HL-60 (cell line): ENCODE data around the gene BMP3.

DNA sequence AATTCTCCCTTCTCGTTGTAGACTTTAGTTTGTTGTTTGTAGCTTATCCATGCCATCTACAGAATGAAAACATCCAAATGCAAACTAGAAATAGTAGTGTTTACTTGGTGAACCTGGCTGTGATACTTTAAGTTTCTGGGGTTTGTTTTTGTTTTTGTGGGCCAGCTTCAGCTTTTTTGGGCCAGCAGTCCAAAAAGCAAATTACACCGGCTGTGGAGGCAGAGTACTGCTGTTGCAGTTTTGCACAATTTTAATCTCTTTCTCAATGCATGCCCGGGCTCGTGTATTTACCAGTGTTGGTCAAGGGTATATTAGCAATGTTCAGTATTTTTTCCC, 1.6 kb upstream of the CNOT6L start:
- RRBS = 57% methylated on average over 1 of the region's 4 CpGs

DNA sequence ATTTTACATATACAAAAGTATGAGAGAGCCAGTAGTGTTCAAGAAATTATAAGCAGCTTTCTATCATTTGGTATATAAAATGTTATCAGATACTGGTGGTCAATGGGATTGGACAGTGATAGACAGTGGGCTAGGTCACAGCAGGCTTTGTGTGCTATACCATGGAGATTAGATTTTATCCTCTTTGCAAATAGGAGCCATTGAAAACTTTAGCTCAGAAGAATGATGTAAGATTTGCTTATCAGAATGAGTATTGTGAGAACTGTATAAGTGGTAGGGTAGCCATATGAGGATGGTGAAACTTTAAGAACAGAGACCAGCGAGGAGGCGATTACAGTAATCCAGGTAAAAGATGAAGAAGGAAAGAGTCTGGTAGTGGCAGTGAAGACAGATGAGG, 37.9 kb downstream of the MRPL1 start:
- RRBS = no CpG with 5 or more reads among the region's 2 CpGs

DNA sequence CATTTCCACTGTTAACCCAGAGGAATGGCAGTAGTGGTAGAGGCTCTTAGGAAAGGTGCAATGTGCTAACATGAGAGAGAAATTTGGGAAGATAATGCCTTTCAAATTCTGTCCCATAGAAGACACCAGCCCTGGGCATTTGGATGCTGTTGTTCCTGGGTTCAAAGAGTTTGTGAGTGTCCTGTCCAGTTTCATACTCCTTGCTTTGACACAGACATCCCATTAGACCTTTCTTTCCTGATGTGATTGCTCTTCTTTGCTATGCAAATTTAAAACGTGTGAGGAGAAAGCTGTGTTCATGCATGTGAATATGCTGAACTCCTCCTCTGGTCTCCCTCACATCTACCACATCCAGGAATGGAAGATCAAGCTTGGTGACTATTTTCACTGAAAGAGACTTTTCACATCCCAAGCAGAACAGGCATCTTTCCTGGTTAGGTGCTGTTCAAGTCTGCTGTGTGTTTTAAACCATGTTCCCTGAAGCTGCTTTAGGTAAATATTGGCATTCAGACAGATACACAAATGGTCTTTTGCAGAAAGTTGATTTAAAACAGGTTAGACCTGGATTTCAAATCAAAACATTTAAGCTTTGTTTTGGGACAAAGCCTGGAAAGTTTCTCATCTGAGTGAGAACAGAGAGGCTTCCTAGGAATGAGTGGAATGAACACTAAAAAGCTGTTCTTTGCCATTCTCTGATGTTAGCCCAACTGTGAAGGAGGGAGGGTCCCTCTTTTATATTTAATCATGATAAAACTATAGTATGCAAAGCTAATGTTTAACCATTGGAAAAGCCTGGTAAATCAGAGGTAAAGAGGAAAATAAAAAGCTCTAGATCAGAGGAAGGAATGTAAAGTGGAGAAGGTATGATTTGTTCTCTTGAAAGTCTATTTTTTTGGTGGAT, 10.0 kb downstream of the ANXA3 start:
- RRBS = no CpG with 5 or more reads among the region's 1 CpG

- RRBS = no CpG with 5 or more reads among the region's 4 CpGs
Measured at GRCh38 chr4:78657844-78658438, 106.4 kb downstream of the ANXA3 start.

- RRBS = no CpG with 5 or more reads among the region's 4 CpGs
Measured at GRCh38 chr4:78774178-78774742, 1.9 kb upstream of the BMP2K start.

DNA sequence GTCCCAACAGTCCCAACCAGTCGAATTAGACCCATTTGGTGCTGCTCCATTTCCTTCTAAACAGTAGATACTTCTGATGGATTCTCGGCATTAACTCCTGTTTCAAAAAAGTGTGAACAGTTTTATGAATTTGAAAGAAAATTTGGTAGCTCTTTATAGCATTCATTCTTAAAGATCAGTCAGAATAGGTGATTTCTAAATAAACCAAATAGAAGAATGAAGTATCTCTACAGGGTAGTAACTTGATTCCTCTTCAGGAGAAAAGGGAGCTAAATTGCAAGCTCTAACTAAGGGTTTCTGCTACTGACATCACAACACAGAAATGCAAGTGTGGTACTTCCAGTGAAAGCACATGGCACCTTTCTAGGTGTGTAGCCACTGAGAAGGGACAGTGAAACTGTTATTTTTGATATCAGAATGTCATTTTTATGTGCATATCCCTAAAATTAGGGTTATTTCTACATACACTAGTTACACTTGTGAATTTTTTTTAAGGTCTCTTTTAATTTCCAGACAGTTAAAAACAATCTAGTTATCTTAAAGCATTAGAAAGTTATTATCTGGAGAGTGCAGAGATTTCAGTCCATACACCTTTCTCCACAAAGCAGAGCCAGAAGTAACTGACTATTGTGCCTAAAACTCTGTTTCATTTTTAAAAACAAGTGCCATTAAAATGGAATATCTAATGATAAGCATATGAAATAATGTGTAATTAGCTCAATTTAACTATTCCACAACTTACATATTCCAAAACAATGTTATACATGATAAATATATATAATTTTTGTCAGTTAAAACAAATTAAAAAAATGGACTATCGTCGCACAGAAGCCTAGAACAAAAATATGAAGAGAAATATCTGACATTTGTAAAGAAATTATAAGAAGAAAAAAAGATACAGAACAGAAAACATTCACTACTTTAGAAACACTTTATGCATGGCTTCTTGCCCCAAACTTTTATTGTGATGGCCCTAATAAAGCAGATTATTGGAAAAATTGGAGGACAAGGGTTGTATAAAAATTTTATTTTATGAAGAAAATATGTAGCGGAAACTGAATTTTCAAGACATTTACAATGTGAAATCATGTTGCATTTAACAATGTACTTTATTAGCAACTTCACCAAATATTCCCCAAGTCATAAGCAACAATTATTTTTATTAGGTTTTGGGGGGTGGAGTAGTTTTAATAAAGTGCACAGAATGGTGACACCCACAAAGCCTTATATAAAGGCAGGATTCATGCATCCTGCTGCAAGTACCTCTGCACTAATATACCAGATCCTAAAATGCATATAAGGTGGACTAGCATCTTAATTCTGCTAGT, 26.8 kb downstream of the PAQR3 start:
- RRBS = no CpG with 5 or more reads among the region's 5 CpGs

GRCh38 chr4:78915170-78915971, 23.9 kb downstream of the PAQR3 start:
- RRBS = 100% methylated on average over 1 of the region's 3 CpGs

- RRBS = no CpG with 5 or more reads among the region's 6 CpGs
Measured at GRCh38 chr4:79211179-79212097, 114.4 kb downstream of the NAA11 start.

DNA sequence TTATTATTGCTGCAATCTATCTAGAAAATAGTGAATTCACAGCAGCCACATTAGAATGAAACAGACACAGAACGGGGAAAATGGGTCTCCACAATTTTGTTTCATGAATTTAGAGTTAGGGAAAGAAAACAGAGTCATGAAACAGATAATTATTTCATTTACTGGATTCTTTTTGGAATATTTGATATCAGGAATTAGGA, 61.0 kb downstream of the ANTXR2 start:
- RRBS = no CpG with 5 or more reads among the region's 1 CpG

DNA sequence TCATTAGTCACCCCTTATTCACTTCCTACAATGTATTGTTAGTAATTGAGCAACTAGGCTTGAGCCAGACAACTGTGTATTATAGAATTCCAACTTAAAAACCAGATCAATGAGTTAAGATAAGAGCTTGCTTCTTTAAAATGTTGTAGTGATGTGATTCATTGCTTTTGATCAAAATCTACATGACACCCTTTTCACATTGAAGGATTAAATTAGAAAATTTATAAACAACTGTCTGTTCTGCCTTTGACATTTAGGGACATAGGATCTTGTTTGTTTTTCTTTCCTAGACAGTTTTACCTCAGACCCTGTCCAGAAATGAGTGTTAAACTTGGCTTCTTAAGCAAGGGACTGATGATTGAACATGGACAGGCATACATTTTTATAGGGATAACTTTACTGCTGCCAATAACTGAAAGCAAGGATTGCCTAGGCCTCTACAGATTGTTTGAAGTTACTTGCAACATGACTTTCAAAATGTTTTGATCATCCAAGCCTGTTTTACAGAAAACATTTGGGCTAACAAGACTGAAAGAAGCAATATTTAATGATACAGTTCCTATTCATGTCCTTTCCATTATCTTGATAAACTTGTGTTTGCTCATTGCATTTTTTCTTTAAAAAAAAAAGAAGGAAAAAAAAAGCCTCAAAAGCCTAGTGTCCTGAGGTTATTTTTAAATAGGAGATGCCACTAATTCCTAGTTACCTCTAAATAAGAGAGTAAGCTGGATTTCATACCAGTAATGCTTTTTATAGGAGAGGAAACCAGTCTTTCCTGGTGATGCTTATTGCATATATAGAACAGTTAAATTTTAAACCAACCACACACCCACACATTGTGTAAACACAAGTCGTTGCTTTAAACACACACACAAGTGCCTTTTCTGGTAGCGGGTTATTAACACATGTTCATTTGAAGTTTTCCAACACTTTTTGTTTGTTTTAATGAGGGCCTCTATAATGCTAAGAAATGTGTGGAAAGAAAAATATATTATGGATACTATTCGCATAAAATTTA, 2.5 kb downstream of the ANTXR2 start:
- RRBS = no CpG with 5 or more reads among the region's 3 CpGs

DNA sequence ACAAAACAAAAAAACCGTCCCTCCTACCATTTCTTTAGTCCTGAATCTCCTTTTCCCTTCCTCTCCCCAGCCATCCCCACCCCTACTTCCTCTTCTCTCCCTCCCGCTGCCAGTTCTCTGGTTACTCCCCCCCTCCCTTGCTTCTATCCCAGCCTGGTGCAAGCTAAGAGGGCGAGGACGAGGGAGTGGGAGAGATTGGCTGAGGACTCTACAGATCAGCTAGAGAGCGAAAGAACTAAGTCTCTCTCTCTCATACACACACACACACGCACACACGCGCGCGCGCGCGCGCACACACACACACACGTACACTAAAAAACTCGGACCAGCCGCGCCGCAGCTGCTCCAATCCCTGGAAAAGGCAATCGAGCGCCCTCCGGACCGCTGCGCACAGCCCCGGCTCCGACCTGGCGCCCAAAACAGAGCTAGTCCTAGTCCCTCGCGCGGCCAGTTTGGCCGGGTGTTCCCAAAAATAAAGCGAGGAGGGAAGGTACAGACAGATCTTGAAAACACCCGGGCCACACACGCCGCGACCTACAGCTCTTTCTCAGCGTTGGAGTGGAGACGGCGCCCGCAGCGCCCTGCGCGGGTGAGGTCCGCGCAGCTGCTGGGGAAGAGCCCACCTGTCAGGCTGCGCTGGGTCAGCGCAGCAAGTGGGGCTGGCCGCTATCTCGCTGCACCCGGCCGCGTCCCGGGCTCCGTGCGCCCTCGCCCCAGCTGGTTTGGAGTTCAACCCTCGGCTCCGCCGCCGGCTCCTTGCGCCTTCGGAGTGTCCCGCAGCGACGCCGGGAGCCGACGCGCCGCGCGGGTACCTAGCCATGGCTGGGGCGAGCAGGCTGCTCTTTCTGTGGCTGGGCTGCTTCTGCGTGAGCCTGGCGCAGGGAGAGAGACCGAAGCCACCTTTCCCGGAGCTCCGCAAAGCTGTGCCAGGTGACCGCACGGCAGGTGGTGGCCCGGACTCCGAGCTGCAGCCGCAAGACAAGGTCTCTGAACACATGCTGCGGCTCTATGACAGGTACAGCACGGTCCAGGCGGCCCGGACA, at the start of gene BMP3:
Gene BMP3 (plus strand): TSS at position 242 of the 1,043 bp plus-strand sequence.
- RRBS = 4% methylated on average over 38 of the region's 87 CpGs

DNA sequence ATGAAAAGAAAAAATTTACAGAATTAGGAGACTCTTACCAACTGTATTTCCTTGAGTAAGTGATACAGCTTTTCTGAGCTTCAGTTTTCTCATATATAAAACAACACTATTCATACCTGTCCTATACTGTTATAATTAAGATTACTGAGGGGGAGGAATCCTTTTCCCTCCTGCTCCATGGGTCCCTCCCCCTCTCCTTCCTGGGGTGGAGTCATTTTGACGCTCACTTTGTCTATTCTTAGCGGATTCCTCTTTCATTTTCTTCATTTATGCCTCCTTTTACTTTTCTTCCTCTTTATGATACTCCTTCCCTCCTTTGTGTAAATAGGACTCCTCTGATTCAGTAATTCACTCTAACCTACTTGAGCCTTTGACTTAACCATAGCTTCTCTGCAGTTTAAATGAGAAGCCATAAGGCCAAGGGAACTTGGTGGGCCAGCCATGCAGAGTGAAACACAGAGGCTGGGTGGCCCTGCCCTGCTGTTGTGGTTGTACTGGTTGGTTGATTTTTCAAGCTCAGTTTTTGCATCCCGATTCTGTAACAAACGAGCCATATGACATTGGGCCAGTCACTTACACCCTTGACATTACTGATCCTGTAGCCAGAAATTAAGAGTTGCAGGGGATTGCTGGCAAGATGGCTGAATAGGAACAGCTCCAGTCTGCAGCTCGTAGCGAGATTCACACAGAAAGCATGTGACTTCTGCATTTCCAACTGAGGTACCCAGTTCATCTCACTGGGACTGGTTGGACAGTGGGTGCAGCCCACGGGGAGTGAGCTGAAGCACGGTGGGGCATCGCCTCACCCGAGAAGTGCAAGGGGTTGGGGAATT, 1.3 kb upstream of the RASGEF1B start:
- RRBS = no CpG with 5 or more reads among the region's 10 CpGs

DNA sequence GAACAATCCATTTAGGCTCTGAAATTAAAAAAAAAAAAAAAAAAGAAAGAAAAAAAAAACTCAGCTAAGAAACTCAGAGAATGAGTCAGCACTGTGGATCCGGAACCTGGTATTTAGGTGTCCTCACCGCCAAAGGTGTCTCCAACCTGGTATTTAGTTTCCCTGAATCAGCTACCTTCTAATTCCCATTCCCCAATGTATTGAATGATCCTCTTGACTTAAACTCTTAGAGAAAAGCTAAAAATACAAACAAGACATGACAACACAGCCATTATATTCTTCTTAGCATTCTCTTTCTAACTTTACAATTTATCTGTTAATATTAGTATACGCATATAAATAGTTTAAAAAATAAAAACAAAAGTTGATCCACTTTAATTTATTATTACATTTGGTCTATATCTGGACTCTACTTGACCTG, 150.4 kb upstream of the RASGEF1B start:
- RRBS = no CpG with 5 or more reads among the region's 3 CpGs

- RRBS = no CpG with 5 or more reads among the region's 4 CpGs
Measured at GRCh38 chr4:82358193-82359022, 15.4 kb downstream of the HNRNPD start.

DNA sequence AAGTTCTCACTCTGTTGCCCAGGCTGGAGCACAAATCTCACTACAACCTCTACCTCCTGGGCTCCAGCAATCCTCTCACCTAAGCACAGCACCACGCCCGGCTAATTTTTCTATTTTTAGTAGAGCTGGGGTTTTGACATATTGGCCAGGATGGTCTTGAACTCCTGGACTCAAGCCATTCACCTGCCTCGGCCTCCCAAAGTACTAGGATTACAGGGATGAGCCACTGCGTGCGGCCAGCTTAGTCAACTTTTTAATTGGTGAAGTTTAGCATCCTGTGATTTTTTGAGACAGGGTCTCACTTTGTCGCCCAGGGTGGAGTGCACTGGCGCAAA, 8.4 kb downstream of the HNRNPDL start:
- RRBS = no CpG with 5 or more reads among the region's 7 CpGs

- RRBS = no CpG with 5 or more reads among the region's 11 CpGs
Measured at GRCh38 chr4:82799191-82799551, 575 bp upstream of the SCD5 start.

DNA sequence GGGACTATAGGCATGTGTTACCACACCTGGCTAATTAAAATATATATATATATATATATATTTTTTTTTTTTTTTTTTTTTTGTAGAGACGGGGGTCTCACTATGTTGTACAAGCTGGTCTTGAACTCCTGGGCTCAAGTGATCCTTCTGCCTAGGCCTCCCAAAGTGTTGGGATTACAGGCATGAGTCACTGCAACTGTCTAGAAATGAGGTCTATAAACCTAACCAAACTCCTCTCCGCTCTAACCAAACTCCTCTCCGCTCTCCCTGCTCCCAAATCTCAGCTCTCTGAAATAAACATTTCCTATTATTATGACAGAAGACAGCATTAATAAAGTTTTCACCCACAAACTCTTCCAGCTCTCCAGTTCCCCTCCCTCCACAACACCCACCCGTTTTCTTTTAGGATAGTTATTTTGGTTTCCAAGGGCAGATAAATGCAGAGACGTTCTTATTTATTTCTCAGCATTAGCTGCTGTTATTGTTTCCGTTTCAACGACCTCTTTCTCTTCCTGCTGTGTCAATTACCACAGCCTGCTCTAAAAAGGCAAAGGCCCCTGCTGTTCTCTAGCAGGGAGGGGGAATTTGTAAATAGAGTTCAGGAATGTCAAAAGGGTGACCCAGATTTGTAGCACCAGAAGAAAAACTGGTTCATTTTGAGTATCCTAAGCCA, 13.2 kb upstream of the SCD5 start:
- RRBS = no CpG with 5 or more reads among the region's 7 CpGs

DNA sequence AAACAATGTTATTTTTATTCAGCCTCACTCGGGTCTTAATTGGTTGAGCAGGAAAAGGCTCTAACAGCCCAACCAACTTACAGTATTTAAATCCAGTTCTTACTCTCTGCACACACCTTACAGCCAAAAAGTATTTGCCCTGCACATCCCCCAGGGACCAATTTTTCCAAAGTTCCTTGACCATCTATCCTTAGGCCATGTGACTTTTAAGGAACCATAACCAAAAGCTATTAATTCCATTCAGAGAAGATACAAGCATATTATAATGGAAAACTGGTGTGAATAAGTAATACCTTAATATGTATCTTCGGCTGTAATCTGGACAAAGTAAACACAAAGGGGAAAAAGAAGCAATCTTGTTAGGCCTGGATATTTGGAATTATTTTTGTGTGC, 1.1 kb upstream of the THAP9 start:
- RRBS = no CpG with 5 or more reads among the region's 2 CpGs